Bronchus fibroblast of lung (primary cell): ENCODE measurements around the genes HACD4, IFNA6 and DMRTA1.

DNA sequence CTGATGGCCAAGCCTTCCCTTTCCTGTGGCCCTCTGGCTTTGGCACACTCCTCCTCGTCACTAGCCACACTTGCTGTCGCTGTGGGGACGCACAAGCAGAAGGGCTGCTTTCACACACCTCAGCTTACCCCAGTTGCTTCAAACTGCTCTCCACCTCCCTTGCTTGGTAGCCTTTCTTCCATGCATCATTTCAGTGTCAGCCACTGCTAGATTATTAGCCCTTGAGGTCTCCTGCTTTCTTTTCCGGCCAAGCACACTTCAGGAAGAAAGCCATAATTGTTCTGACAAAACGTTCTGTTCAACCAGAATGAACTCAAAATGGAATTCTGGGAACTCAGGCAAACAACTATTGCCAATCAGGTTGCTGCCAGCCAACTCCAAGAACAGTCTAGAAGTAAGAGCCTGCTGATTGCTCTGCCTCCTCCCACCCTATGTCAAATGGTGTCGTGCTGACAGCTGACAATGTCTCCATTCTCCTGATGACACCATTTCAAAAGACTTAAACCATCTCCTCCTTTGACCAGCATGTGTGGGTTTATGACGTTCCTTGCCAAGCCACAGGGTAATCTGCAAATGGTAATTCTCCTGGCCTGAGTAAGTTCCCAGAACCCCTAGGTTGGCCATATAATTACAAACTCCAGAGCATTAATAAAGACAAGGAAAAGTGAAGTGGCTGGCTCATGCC is 21.8 kb upstream of the PLIN2 start:
- RAMPAGE, long total RNA = no peak

- RAMPAGE, long total RNA = no peak
Observed at GRCh38 chr9:20028603-20029206, 239.9 kb upstream of the SLC24A2 start.

GRCh38 chr9:20033423-20034155 is 244.8 kb upstream of the SLC24A2 start:
- RAMPAGE, long total RNA = no peak

GRCh38 chr9:20550032-20550764 is 72.1 kb downstream of the MLLT3 start:
- RAMPAGE, long total RNA = no peak

DNA sequence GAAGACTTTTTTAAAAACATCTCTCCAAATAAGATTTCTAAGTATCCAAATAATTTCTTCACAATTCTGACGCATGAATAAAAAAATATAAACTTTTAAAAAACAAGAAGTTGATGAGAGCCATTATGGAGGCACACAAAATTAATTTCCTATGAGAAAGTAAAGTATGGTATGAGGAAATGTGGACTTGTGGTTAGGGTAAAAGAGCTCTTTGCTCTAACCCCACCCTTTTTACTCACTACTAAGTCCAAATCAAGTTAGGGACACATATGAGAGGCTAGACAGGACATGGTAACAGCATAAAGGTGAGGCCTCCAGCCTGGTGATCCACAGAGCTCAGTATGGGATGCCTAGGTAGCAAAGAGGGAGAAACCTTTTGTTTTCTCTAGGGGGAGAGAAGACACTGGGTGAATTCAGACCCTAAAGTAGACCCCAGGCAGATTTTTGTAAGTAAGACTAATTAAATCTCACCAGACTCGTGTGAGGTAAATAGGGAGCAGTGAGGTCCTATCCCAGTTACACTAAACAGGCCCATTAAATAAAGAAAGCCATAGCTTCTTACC is 42.7 kb downstream of the MLLT3 start:
- RAMPAGE, long total RNA = no peak

DNA sequence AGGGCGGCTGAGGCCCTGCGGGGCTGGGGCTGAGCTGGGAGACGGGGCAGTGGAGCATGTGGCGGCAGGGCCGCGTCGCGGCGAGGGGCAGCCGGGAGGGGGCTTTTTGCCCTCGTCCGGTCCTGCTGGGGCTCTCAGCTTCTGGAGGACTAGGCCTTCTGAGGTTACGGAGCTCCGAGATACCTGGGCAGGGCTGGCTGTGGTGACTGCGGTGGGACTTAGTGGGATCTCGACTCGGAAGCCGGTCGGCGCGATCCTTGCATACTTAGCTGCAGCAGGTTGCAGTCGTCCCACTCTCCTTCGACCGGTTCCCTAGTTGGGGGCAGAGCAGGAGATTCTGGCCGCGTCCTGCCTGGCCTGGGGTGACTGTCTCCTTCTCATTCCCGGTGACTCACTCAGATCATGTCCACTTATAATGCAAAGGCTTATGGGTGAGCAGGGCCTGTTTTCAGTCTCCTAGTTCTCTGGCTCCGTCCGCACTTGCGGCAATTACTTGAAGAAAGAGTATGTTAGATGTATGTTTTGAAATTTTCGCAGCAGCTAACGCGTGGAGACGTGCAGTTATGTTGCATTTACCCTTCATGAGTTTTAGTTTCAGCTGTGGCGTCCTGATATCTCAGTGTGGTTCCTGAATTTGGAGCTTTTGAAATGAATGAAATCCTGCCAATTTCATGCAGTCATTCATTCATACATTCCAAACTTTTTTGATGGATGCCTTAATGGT is 488 bp downstream of the FOCAD start:
- RAMPAGE, long total RNA = no peak

GRCh38 chr9:21030268-21030975 is 1.0 kb downstream of the HACD4 start:
- RAMPAGE, long total RNA = no peak

DNA sequence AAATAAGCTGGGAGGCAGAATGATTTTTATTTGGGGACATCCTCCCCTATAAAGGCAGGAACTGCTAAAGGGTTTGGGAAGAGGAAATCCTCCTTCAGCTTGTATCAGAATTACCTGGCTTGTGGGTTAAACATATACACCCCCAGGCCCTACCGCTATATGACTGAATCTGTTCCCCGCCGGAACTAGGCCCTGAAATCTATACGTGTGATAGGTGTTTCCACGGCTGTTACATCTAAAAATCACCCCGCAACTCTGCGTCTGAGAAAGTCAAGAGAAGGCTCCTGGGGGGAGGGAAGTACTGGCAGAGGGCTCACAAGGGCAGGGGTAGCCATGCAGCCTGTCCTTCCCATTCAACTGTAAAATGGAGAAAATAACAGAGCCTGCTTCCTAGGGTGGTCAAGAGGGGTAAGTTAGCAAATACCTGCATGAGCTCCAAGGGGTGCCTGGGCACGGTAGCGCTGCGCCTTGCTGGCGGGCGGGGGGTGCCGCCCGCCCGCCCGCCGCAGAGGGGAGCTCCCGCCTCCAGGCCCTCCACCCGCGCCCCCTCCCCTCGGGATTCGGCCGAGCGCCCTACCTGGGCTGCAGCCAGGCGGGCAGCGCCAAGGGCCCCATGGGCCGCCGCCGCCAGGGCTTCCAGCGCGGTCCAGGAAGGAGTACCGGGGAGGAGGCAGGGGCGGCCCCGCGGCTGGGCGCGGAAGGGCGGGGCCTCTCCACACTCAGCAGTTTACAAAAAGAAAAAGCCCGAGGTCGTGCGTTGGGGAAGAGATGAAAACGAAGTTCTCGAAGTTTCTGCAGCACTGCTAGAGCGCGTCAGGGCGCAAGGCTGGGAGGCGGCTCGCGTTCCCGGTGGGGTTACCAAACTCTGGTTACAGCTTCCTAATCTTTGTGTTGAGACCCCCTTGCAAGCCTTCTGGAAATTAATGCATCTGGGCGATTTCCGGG is at the start of gene HACD4:
HACD4 (minus strand) TSS at position 665 of the 945 bp plus-strand sequence.
- RAMPAGE, long total RNA = start-site peak on the minus strand centred at position 658 of the sequence, 20 bp wide, 230 and 199 reads in 2 replicates

GRCh38 chr9:21350834-21351318 is at the start of gene IFNA6:
Gene IFNA6 (minus strand): TSS chr9:21350887.
- RAMPAGE, long total RNA = no peak

DNA sequence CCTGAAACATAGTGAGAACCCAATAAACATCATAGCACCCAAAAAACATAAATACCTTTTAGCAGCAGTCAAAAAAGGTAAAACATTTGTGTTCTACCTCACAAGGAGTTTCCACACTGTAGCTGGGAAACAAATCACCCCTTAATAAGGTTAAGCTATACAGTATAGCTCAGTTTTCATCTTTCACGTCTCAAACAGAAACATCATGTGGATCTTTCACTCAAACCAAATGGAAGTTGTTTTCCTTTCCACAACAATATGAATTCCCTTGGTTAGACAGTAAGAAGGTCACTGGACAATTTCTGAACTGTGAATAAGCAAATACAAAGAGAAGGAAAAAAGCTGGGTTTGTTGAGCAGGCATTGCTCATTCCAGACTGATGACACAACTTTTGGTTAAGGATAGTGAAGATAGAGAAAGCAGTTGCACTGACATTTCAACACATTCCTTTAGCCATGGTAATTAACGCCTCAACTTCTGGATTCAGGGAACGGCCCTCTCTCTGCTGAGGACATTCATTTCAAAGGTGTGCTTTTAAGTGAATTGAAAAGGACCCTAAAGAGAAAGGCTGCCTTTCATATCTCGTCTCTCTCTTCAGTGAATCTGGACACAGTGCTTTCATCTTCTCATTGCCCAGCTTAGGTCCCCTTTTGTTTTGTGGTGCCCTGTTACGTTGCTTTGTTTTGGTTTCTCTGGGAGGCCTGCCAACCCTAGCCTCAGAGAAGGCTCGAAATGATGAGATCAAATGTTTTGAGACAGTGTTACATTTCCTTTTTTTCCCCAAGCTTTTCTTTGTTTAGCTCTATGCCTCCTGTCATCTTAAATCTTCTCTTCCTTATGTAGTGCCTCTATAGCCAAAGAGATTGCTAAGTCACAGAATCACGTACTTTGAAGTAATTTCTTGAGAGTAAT is 94.2 kb upstream of the IFNE start:
- RAMPAGE, long total RNA = no peak

DNA sequence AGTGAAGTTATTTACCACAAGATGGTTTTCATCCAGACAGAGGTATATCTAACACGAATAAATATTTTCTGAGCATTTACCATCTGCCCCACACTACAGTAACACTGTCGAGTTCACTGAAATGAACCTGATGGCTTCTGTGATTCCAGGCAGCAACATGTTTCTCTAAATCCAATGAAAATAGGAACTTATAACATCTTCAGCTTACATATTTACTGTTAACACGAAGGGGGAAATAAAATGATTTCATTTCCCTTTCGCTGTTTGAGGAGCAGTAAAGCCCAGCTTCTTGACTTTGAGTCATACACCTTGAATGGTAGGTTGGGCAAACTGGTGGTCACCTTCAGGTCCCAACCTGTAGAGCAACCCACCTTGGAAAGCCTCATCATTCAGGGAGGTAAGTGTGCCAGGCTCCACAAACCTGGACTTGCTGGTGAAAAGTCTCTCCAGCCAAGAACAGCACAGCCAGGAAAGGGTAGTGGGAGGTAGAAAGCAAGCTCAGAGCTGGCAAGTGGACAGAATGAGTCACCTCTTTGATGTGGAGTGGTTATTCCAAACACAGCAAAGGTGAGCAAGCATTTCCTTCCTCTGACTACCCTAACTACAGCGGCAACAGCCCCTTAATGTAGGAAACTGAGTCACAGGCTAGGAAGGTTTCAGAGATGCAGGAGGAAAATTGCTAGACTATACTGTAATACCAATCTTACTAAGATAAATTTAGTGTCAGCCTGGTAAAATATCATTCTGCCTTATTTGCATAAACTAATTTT is 117.7 kb upstream of the MTAP start:
- RAMPAGE, long total RNA = no peak

DNA sequence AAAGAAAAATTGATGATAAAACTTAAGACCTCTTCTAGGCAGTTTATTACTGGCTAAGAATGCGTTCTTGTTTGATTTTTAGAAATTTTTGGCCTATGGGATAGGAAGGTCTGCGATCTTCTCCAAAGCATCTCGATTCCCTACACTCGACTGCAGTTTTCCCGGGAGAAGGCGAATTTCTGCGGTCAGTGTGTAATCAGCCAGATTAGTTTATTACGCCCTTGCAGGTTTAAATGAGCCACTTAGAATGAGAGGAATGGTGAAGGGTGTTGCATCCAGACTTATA is 1.2 kb downstream of the MTAP start:
- RAMPAGE, long total RNA = no peak

DNA sequence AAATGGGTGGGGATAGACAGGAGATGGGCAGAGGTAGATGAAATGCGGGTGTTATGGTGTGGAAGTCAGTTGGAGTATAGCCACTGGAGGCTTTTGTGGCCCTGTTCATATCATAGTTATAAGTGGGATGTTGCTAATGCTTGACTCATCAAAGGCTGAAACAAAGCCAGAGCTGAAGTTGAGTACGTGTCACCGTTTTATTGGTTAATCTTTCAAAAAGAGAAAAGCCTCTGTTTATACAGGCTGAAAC is 33.9 kb downstream of the MTAP start:
- RAMPAGE, long total RNA = no peak

DNA sequence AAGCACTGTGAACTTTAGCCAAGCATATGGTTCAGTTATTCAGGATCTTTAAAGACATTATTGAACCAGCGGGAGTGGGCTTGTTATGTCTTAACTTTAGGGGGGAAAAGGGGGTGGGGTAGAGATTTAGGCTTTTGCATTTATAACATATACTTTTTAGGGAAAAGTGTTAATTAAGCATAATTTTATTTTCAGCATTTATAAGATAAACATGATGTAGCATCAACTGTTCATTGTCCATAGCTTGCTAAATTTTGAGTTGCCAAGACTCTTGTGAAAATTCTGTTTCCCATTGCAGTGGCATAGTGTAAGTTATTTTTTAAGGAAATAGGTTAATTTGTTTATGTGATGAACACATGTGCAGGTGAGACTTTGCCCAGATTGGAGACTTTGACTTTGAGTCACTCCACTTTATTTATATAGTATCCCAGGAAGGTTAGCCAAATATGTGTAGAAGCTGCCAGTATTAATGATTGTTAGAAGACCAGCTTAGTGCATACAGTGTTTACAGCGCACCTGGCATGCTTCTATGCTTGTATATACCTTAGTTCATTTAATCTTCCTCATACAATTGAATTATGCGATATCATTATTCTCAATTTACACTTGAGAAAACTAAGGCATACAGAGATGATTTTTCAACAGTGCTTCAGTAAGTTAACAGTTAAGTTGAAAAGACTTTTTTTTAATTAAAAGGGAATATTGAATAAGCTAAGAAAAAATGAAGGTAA is 50.9 kb downstream of the MTAP start:
- RAMPAGE, long total RNA = no peak

DNA sequence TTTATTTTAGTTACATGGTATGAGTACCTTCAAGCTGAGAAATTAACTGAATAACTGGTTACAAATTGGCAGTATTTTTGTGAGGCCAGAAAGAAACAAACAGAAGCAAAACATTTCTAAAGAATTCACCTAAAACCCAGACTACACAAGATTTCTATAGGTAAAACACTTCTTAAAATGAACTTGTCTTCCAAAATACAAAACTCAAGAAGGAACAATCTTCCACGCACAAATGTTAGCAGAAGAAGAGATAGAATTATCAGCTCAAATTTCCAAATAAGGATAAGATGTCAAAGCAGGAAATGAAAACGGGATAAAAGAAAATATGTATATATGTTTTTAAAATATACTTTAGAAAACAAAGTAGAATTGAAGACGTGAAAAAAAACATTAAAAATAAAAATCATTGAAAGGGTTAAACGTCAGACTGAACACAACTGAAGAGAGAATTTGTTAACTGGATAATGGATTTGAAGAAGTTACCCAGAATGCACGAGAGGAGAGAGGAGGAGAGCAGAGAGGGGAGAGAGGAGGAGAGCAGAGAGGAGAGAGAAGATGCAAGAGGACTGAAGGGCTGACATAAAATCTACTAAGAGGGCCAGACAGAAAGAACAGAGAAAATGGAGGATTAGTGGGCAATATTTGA is 68.6 kb downstream of the CDKN2A start:
- RAMPAGE, long total RNA = no peak

- RAMPAGE, long total RNA = no peak
Observed at GRCh38 chr9:21995965-21996281, 13.2 kb downstream of the CDKN2B start.

DNA sequence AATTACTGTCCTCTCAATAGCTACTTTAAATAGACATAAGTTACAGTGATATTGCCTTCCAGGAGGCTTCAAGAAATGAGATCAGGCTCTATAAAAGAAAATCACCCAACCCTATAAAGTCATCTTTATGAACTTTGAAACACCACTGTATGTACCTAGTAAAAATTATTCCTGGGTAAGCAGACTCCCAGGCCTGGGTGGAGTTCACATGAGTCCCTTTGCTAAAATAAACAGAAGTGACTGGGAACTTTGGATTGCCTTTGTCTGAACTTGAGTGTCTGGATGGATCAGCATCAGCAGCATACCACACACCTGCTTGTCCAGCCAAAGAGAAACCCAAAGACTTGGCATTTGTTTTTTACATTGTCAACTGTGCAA is 79.5 kb upstream of the CDKN2B start:
- RAMPAGE, long total RNA = no peak

DNA sequence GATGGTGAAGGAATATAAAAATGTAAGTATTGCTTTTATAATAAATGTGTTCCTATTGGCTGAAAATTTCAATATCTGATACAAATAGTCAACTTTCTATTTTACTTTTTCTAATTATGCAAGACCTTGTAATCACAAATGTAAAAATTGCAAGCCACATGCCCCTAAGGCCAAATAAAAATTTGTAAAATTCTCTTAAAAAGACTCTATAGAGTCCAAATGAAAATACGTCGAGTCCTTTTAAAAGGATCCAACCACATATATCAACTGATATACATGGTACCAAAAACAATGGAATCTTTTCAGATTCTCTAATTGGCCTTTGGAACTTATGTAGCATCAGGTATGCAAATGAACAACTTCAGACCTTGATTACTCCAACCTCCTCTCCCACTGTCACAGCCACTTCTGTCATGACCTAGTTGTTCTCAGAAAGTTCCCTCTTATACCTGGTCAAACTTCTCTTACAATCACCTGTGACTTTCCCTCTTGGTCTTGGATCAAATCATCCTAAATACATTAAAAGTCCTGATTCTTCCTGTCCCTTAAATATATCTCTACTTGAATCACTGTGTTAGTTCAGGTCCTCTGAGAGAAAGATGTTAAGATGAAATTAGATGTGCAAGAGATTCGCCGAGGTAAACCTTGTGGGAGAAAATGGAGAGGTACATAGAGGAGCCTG is 104.8 kb upstream of the CDKN2B start:
- RAMPAGE, long total RNA = no peak

GRCh38 chr9:22446529-22447256 is at the start of gene DMRTA1:
Gene DMRTA1 (plus strand): TSS chr9:22446824.
- RAMPAGE, long total RNA = no peak

DNA sequence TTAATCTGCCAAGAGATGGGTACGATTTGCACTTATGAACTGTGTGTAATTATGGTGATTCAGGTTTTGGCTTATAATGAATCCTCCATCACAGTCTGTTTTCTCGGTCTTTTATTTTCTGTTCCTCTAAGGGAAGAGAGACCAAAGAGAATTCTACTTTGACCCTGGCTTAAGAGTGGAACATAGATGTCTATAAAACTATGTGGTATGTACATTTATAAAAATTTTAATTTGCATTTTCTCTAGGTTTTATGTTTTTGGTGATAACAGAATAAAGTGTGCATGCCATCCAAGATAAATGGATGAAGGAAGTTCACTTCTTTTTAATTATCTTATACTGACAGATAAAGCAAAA is 199.4 kb downstream of the DMRTA1 start:
- RAMPAGE, long total RNA = no peak